Skin of body (tissue), 2 donors: ENCODE measurements around the genes PGAP2, OR51A7, OR51A4, HBE1, OR52E6 and OR56A5.

DNA sequence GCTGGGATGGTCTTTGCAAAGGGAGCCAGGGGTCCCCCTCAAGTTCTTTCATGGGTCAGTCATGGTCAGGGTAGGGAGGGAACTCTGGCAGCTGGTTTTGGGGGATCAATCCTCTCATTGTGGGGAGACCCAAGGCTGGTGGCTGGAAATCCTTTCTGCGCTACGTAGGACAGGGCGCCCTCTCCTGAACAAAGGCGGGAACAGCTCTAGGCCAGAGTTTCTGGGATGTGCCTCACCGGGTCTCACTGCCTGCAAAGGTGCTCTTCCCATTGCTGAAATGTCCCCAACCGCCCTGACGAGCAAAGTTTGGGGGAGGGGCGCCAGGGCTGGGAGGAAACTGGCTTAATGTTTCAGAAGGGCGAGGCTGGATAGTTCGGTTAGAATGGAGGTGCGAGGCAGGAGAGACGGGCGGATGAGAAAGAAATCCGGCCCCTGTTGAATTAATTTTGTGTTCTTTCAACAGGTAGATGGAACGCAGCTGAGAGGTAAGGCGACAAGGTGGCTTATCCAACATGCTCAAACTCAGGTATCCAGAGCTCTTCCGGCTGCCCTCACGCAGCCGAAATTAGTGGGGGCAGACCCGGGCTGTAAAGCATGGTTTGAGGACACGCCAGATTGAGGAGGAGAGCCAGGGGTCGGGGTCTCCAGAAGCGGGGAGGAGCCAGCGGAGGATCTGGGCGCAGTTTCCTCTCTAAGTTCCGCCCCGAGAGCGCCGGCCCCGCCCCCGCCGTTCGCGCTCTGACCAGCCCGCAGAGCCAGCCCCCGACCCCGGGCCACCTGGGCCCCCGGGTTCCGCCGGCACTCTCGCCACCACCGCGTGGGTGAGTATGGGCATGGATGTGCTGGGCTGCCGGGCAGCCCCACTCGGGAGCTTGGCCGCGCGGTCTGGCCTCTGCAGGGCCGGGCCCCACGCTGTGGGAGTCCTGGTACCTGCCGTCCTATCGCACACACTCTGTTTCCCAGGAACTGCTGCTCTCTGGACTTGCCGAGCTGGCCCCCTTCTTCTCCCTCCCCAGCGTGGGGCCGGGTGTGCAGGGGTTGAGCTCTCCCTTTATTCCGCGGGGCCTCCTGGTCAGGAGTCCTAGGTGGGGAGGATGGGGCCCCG is at the start of gene PGAP2:
PGAP2 (plus strand) TSS at position 730 of the 1,105 bp plus-strand sequence.
- RAMPAGE, long total RNA = no peak

DNA sequence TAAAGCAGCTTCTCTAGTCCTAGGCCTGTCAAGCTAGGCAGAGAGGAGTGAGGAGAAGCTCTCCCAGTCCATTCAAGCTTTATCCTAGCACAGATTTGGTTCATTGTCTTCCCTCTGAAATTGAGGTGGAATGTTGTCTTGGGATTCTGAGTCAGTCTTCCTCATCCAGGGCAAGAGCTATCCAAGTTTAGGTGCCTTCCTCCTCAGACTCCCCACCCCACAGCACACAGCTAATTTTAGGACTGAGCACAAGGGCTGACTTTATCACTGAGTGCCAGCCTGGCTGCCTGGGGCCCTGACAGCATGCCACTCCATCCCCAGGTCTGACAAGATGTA is 2.5 kb downstream of the PGAP2 start:
- RAMPAGE, long total RNA = no peak

DNA sequence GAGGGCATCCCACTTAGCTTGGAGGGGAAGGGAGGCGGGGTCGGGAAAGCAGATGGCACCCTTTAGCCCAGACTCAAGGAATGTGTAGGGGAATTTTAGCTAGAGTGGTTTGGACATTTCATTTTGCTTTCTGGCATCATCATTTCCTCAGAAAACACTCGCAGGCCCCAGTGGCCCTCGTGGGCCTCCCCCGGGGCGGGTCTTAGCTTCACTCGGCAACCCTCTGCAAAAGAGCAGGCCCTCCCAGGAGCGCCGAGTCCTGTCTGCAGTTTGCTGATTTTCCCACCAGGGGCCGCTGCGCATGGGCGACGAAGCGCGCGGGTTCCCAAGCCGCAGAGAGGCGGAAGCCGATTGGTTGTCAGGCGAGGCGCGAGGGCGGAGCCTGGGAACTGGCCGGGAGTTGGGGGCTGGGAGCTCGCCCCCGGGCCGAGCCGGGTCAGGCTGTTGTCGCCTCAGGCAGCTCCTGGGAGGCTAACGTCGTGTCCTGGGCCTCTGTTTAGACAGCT is 646 bp upstream of the STIM1 start:
- RAMPAGE, long total RNA = no peak

DNA sequence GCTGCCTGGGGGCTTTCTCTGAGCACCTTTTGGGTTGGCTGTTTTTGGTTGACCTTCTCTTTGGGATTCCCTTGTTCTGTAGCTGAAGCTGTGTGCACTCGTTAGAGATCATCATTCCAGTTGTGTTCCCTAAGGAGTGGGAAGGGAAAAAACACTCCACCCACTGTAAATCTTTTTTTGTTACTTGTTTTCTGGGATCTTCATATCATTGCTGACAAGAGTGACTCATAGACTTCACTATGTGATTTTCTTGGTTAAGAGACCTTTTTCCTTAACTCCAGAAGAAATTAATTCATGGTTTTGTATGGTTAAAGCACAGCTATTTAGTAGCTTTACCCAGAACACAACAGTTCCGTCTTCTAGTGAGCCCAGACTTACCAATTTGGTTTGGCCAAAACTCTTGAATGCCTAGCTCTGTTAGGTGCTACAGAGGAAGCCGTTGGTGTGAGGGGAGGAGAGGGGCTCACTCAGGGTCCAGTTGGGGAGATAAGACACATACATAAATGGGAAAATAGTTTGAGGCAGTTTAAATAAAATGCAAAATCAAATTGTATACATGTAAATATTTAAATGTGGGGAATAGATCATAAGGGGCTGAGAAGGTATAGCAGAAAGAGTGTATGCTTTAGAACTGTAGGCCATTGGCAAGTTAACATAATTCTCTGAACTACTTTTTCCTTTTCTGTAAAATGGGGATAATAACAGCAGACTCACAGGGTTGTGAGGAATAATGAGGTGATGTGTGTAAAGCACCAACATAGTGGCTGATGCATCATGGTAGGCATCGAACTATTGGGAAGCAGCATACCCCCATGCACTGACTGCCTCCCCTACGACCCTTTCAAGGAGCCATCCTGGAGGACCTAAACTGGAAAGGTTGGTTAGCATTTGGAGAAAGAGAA is 84.6 kb downstream of the STIM1 start:
- RAMPAGE, long total RNA = no peak

- RAMPAGE, long total RNA = no peak
Measured at GRCh38 chr11:4059135-4059901, 35.3 kb upstream of the RRM1 start.

GRCh38 chr11:4903388-4903991 is at the start of gene OR51A7:
Gene OR51A7 (plus strand): TSS chr11:4903783.
- RAMPAGE, long total RNA = no peak

DNA sequence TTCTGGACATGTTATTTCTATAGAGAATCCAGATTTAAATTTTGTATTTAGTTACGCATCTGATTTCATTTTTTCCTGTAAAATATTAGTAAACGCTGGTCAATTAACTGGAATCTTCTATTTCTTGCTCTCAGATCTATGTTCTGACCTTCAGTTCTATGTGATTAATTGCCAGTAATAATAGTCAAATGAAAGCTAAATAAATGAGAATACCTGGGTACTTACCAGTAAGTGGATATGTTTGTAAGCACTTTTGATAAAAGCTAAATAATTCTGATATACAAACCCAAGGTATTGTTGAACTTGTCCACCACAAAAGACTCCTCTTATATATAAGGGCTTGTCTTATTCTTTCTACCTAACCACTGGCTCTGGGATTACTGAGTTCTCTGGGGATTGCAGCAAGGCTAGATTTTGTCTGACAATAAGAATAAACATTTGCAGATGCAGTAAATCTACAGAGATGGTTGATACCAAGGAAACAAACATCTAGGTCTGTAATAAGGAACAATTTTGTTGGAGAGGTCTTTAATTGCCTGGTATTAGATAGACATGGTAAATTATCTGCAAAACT is at the start of gene OR51A4:
OR51A4 (minus strand) TSS at position 286 of the 574 bp plus-strand sequence.
- RAMPAGE, long total RNA = no peak

GRCh38 chr11:5129222-5129826 is 8.8 kb downstream of the OR52A5 start:
- RAMPAGE, long total RNA = no peak

GRCh38 chr11:5269333-5270348 is at the start of gene HBE1:
Gene HBE1 (minus strand): TSS chr11:5269945.
- RAMPAGE, long total RNA = no peak

DNA sequence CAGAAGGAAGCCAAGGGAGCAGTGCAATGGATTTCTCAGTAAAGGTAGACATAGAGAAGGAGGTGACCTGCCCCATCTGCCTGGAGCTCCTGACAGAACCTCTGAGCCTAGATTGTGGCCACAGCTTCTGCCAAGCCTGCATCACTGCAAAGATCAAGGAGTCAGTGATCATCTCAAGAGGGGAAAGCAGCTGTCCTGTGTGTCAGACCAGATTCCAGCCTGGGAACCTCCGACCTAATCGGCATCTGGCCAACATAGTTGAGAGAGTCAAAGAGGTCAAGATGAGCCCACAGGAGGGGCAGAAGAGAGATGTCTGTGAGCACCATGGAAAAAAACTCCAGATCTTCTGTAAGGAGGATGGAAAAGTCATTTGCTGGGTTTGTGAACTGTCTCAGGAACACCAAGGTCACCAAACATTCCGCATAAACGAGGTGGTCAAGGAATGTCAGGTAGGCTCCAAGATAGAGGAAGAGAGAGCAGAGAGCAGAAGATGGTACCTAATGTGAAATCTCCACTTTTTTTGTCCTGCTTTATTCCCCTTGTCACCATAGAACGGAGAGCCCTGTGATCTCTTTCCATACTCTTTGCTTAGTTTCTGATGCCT is 6.7 kb downstream of the TRIM22 start:
- RAMPAGE, long total RNA = no peak

DNA sequence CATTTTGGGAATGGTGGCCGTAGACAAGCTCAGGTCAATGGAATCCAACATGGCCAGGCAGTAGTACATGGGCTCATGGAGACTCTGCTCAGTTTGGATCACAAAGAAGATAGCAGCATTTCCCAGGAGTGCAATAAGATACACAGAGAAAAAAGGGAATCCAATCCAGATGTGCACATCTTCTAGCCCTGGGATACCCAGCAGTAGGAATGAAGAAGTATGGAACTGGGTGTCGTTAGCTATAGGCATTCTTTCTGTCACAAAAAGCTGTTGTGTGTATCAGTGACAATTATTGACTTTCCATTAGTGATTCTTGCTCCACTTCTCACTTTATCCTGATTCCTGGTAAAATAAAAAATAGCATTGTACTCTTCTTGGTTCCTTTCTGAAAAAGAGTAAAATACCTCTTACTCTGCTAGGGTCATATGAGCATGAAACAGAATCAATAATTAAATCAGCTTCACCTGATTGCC is at the start of gene OR52E6:
OR52E6 (minus strand) TSS at position 249 of the 473 bp plus-strand sequence.
- RAMPAGE, long total RNA = no peak

DNA sequence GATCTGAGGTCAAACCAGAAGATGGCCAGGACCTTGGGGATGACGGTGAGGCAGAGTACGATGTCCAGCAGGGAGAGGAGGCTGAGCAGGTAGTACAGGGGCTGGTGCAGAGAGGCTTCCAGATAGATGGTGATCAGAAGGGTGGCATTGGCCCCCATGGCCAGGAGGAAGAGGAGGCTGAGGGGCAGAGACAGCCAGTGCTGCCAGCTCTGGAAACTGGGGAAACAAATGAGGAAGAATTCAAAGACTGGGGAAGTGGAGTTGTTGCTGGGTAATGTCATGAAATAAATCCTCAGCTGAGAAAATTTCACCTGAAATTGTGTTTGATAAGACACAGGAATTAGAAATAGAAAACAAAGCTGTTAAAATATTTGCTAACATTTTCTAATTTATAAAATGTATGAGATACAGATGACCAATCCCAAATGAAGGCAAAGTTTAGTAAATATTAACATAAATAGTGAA is at the start of gene OR56A5:
OR56A5 (minus strand) TSS at position 281 of the 465 bp plus-strand sequence.
- RAMPAGE, long total RNA = no peak

GRCh38 chr11:6229776-6230435 is 4.5 kb downstream of the FHIP1B start:
- RAMPAGE, long total RNA = no peak

DNA sequence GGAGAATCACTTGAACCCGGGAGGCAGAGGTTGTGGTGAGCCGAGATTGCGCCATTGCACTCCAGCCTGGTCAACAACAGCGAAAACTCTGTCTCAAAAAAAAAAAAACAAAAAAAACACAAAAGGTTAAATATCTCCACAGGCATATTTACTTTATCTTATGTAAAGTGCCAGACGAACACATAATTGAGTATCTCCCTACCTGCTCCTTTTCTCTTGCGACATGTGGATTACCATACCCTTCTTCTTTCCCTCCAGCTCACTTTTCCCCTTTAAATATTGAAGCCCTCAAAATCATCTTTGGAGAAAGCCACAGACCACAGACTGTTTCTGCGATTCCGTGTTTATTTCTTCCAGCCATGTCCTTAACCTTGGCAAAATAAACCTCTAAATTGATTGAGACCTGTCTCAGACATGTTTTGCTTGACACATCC is 2.2 kb upstream of the SMPD1 start:
- RAMPAGE, long total RNA = no peak

GRCh38 chr11:6406231-6407081 is 12.4 kb downstream of the APBB1 start:
- RAMPAGE, long total RNA = no peak

GRCh38 chr11:6627602-6628284 is 8.5 kb upstream of the TPP1 start:
- RAMPAGE, long total RNA = no peak

DNA sequence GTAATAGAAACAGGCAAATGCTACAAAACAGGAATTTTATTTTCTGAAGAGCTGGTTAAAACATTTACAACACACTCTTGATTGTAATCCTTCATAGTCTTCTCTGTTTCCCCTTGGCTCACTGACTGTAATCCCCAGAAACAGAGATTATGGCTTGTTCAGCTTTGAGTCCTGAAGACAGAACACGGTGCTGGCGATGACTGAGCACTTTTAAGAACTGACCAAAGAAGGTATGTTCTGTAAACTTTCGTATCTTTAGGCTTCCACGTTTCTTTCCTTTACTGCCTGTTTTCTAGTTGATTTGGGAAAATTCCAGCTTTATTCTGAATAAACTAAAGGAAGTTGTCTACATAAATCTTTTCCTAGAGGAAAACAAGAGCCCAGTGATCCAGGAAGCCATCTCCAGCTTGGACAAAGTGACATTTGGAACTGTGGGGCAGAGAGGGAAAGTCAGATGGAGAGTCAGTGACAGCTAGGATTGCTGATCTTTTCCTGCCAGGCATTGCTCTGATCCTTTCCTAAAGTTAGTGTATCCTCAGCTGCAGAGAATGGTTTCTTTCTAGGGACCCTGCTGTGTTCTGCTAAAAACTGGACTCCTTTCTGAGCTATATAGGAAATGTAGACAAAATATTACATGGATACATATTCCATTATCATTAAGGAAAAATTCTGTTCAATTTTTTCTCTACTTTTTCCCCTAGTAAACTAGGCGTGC is 43.4 kb downstream of the OR2AG2 start:
- RAMPAGE, long total RNA = no peak

- RAMPAGE, long total RNA = no peak
Measured at GRCh38 chr11:6743367-6743952, 28.3 kb downstream of the OR2AG2 start.

DNA sequence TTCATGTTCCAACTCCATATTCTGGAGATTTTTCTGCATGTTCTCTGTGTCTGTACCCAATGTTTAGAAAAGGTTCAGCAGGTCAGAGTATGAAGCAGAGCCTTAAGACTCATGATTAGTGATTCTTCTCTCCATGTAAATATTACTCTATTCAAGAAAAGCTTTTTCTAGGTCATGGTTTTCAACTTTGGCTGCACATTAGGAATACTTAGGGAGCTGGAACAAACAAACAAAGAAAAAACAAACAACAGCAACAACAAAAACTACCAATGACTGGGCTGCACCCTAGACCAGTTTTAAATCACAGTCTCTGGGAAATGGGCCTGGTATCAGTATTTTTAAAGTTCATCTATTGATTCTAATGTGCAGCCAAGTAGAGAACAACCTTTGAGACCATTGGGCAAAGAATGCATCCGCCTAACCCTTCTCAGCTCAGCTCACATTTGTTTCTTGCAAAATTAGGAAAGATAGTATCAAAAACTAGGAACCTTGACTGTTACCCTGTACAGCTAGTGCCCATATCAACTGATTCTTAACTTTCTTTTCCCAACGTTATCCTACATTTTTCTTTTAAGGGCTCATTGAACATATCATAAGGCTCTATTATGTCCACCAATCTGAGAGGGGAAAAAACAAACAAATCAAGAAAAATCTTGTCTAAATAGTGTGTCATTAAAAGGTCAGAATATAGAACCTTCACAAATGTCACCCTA is 5.2 kb downstream of the SYT9 start:
- RAMPAGE, long total RNA = no peak

DNA sequence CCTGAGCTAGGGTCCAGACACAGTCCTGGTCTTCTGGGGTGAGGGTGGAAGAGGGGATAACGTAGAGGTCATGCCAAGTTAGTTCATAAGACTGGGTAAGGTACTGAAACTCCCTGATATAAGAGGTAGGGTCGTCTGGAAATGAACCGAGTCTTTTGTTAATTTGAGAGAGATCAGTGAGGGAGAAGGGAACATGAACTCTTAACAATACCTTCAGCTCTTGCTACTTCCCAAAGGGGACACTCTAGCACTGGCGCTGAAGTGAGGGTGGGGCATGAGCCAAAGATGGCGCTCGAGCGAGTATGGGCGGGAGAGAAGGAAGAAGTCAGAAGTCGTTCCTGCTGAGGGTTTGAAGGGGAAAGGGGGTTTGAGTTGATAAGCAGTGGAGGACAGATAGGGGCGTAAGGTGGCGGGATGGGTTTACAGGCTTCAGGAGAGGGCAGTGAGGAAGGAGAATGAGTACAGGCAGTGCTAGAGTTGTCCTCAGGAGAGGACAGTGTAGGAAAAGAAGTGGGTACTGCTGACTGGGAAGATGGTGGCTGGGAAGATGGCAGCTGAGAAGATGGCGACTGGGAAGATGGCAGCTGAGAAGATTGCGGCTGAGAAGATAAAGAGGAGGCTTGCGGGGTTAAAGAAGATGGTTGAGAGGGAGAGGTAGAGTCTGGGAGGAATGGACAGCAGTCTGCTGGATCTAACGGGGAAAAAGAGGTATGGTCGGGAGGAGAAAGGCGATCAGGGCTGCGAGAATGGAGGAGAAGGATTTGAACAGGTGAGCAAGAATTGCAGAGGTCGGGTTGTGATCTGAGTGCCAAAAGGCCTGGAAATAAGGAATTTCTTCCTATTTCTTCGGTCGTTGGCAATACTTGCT is 5.0 kb downstream of the PPFIBP2 start:
- RAMPAGE, long total RNA = no peak